ENCODE measurements around a stretch of chrX.

GRCh38 chrX:226346-227044 lies 54.7 kb upstream of the PLCXD1 start:
- PRO-cap, result no peak

DNA sequence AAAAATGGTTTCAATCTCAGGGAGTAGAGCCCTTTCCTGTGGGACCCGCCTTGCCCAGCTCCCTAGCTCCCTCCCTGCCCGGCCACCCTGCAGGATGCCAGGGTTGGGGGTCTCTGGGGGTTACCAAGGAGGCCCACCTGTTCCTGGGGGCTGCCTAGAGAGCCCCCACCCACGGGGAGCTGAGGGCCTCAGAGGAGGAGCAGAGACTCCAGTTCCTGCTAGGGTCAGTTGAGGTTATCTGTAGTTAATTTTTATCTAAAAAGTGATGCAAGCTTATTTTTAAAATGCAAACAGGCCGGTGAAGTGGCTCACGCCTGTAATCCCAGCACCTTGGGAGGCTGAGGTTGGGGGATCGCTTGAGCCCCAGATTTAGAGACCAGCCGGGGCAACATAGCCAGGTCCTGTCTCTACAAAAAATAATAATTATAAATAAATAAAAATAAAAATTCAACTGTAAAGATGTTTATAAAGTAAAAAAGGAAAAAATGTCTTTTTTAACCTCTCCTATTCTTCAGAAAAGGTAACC lies 18.6 kb upstream of the PLCXD1 start:
- PRO-cap, result no peak

GRCh38 chrX:264815-265381 lies 16.3 kb upstream of the PLCXD1 start:
- PRO-cap, result no peak

DNA sequence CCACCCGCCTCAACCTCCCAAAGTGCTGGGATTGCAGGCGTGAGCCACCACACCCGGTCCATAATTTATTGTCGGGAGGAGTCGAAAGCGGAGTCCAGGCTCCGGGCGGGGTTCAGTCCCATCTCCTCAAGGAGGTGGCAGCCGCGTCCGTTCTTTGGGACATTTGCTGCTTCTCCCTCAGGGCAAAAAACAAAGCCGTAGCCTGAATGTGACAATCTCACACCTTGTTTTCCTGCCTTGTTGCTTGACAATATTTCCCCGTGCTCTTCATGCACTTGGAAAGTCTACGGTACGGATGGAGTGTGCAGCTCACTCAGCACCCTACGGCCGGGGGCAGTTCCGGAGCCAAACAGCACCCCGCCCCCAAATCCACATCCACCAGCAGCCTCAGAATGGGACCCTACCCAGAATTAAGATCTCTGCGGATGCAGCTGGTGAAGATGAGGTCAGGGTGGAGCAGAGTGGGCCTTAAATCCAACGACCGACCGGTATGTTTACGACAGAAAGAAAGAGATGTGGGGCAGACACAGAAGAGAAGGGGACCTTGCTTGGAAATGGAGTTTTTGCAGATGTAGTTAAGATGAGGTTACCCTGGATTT lies 9.5 kb downstream of the GTPBP6 start:
- PRO-cap, result no peak

- PRO-cap, result unidirectional peak, minus-strand start at chrX:497544
These were observed 110.6 kb upstream of the PPP2R3B start for GRCh38 chrX:497260-497696.

DNA sequence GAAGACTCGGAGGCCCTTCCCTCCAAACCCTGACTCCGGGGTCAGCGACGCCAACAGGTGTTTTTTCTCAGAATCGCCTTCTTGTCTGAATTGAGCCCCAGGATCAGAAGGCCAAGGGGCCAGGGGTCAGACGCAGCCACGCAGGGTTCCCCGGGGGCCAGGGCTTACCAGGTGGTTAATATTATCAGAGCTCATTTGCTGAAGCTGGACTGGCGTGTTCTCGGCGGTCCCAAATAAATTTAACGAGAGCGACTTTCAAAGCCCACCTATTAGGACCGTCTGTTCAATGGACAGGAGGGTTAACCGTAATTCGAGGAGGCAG lies 239.4 kb downstream of the CRLF2 start:
- PRO-cap, result no peak

DNA sequence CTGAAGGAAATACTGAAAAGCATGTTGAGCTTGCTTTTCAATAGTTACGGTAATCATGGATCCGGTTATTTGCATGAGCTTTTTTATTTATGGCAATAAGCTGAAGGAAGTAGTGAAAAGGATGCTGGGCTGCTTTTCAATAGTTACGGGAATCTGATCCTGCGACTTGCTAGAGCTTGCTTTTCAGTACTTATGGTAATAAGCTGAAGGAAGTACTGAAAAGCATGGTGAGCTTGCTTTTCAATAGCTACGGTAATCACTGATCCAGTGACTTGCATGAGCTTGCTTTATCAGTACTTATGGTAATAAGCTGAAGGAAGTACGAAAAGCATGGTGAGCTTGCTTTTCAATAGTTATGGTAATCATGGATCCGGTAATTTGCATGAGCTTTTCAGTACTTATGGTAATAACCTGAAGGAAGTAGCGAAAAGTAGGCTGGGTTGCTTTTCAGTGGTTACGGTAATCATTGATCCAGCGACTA lies 6.9 kb downstream of the CRLF2 start:
- PRO-cap, result no peak

- PRO-cap, result no peak
These were observed 11.5 kb downstream of the SLC25A6 start for GRCh38 chrX:1380039-1381194.

GRCh38 chrX:1387494-1388153 lies 4.3 kb downstream of the SLC25A6 start:
- PRO-cap, result no peak

- PRO-cap, result no peak
These were observed 13.5 kb upstream of the SLC25A6 start for GRCh38 chrX:1405240-1405892.

DNA sequence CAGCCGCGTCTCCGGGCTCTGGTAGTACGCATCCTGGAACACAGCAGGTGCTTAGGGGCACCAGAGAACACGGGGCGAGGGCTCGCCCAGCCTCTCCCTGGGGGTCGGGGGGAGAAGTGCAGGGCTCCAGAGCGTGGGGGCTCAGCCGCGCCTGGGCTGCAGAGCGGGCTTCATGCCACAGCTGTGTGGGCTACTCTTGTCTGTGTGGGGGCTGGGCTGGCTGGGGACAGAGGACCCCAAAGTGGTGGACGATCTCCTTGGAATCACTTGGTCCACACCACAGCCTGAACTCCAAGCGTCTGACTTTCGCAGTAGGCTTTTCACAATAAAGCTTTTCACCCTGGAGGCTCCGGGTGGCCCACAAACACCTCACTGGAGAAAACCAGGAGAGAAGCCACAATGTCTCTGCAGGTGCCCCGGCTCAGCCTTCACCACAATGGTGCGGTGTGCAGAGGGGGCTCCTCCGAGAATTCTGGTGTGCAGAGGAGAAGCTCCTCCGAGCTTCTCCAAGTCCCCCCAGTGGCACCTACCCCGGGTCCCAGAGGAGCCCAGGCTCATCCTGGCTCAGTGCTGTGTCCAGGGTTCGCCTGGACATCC lies 27.3 kb upstream of the SLC25A6 start:
- PRO-cap, result no peak

DNA sequence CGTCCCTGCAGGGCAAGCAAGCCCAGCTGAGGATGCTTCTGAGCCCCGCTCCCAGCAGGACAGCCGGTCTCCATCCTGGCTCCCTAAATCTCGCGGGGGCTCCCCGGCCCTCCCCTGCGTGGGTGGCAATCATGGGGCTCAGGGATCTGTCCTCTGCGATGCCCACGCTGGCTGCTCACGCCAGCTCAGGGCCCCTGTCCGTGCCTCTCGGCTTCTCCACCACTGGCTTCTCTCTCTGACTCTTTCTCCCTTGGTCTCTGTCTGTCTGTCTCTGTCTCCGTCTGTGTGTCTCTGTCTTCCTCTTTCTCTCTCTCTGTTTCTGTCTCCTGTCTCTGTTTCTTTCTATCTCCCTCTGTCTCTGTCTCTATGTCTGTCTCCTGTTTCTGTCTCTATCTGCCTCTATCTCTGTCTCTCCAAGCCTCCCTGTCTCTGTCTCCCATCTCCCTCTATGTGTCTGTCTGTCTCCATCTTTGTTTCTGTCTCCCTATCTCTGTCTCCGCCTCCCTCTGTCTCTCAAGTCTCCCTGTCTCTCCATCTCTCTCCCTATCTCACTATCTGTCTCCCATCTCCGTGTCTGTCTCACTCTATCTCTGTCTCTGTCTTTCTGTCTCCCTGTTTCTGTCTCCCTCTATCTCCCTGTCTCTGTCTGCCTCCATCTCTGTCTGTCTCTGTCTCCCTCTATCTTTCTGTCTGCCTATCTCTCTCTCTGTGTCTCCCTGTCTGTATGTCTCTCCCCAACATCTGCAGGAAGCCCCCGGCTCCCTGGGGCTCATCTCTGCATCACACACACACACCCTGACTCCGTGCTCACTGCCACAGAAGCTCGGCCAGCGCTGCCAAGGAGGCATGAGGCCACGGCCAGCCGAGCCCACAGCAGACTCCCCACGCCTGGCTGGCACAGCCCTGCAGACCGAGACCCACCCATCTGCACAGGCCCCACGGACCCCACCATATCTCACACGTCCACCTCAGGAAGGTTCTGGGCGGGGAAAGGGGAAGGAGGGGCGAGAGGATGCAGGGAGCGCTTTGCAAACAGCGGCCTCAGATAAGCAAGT lies 28.1 kb upstream of the SLC25A6 start:
- PRO-cap, result no peak

GRCh38 chrX:1486529-1487245 lies 34.0 kb upstream of the ASMTL start:
- PRO-cap, result no peak

- PRO-cap, result no peak
These were observed 19.7 kb downstream of the P2RY8 start for GRCh38 chrX:1517184-1517807.

GRCh38 chrX:1526515-1526987 lies 10.4 kb downstream of the P2RY8 start:
- PRO-cap, result no peak

DNA sequence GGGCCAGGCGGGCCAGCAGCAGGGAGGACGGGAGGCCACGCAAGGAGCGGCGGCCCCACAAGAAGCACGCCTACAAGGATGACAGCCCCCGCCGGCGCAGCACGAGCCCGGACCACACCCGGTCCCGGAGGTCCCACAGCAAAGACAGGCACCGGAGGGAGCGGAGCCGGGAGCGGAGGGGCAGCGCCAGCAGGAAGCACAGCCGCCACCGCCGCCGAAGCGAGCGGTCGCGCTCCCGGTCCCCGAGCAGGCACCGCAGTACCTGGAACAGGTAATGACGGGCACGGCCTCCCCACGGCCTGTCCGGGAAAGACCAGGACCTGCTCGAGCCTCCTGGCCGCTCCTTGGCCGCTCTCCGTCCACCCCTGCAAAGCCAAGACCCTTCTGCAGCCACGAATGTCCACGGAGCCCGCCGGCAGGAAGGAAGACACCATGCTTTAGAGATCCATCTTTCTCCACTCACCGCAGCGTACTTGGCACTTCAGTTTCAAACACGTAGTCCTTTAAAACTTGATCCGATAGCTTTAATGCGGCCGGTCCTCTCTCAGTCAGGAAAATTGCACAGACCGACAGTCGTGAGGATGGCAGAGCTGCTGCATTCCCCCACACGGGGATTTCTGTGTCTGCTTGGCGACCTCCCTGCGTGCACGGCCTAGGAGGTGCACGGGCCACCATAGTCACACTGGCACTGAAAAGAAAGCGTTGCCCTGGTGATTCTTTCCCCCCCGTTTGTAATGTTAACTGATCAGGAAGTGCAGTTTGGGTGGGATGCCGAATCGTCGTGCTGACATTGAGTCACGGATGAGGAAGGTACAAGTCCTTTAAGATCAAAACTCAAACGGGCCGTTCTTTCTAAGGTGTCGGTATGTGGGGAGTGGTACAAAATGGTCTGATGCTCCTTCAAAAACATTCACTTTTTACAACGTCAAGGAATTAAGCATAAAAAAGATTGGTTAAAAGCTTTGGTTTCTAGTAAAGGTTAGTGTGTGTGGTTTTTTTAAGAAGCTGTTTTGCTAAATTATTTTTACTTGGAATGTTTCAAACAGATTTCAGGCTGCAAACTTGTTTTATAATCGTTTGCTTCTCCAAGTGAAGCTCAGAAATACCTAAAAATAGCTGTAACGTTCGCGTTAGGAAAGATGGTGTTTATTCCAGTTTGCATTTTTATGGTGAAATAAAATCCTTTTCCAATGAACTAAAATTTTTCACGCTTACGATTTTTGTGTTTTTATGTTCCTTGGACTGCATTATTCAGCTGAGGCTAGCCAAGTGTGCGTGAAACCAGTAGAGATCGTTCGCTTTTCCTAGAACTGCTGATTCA lies 10.4 kb downstream of the AKAP17A start:
- PRO-cap, result no peak

GRCh38 chrX:2342038-2342527 lies 158.7 kb downstream of the DHRSX start:
- PRO-cap, result no peak

GRCh38 chrX:2451430-2452505 lies 49.0 kb downstream of the DHRSX start:
- PRO-cap, result no peak

DNA sequence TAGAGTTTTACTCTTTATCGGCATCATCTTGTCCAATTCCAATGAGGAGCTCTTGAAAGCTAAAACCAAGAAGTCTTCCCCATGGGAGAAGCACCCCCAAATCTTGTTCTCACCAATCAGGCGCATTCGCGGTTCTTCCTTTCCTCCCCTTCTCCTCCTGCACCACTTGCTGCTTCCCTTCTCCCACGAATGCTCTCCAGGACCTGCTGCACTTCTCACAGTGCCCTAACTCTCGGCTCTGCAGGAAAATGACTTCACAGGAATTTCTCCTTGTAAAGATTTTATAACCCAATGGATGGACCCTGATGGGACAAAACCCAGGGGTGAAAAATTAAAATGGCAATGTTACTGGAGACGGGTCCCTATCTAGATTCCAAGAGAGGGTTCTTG lies 39.0 kb downstream of the ARSD start:
- PRO-cap, result bidirectional peak, plus-strand start at position 186 of the sequence, minus-strand start at position 191 of the sequence

GRCh38 chrX:3026104-3026606 lies 15.1 kb upstream of the ARSF start:
- PRO-cap, result no peak

Data from mucosa of descending colon (tissue), 1 donor.